WTC11 (cell line): Measurements from ENCODE around the gene RTKN2.

GRCh38 chr10:59892616-59893147, 13.7 kb downstream of the CCDC6 start:
- PRO-cap = no peak

DNA sequence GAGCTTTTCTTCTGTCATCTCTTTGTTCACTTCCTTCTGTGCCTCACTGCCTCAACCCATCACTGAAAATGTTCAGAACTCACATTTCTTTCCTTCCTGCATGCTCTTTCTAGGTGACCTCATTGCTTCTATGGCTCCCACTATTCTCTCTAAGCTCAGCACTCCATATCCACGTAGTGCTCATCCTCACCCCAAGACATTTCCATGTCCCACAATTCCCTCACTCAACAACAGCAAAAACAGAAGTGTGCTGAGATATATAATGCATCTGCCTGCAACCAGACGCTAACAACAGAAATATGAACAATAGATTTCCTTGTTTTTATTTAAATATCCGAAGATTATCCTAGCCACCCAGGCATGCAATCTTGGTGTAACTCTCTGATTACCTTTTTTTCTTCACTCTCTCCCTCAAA, 104.1 kb downstream of the ANK3 start:
- PRO-cap = no peak

DNA sequence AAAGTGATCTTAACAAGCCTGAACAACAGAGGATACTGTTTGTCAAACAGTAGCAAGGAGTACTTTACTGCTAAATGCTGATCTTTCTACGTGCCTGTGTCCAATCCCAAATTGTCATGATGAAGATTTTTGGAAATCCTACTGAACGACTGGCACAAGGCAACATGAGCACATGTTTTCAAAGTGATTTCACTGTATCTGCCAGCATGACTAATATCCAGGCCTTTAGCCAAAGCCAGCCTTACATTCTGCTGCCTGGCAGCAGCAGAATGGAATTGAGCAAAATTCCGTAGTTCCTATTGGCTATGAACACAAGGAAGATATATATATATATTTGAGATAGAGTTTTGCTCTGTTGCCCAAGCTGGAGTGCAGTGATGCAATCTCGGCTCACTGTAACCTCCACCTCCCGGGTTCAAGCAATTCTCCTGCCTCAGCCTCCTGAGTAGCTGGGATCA, 91.5 kb upstream of the ANK3 start:
- PRO-cap = no peak

- PRO-cap = no peak
Measured at GRCh38 chr10:61757493-61757897, 94.8 kb downstream of the CABCOCO1 start.

- PRO-cap = no peak
Measured at GRCh38 chr10:61837842-61838239, 63.7 kb upstream of the ARID5B start.

DNA sequence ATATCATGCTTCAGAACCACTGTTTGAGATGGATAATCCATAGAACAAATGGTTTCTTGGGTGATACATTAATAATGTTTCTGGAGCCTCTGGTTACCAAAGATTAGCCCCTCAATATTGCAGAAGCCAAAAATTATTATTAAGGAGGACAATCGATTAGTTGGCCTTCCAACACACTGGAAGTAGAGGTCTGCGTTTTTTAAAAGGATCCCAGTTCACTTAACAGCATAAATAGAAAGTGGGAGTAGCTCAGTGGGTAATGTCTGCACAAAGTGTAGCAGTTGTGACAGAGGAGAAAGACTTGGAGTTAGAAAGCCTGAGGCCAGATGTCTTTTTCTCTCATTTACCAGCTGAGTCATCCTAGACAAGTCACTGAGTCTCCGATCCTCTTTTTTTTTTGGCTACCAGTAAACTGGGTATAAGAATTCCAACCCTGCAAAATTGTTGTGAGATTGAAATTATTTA, 73.7 kb downstream of the ARID5B start:
- PRO-cap = no peak

DNA sequence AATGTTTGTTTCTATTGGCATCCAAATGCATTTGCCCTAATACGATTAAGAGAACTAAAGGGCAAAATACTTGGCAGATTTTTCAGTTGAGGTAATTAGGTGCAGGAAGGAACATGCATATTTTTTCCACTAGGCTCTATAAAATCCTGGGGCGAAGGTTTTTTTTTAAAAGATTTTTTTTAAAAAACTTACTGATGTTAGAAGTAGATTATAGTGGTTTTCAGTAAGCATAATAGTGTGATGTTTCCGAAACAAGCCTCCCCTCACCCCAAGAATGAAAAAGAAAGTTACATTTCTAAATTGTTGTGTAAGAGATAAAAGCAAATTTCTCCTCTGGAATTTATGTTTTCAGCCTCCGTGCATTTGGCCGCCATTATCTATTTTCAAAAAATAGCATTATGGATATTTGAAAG, 92.6 kb downstream of the ARID5B start:
- PRO-cap = no peak

DNA sequence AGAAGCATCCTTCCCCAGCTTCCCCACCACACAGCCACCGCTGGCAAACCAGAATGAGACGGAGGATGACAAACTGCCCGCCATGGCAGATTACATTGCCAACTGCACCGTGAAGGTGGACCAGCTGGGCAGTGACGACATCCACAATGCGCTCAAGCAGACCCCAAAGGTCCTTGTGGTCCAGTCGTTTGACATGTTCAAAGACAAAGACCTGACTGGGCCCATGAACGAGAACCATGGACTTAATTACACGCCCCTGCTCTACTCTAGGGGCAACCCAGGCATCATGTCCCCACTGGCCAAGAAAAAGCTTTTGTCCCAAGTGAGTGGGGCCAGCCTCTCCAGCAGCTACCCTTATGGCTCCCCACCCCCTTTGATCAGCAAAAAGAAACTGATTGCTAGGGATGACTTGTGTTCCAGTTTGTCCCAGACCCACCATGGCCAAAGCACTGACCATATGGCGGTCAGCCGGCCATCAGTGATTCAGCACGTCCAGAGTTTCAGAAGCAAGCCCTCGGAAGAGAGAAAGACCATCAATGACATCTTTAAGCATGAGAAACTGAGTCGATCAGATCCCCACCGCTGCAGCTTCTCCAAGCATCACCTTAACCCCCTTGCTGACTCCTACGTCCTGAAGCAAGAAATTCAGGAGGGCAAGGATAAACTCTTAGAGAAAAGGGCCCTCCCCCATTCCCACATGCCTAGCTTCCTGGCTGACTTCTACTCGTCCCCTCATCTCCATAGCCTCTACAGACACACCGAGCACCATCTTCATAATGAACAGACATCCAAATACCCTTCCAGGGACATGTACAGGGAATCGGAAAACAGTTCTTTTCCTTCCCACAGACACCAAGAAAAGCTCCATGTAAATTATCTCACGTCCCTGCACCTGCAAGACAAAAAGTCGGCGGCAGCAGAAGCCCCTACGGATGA, 177.1 kb downstream of the RTKN2 start:
- PRO-cap = no peak

- PRO-cap = no peak
Measured at GRCh38 chr10:62186944-62187759, 81.5 kb downstream of the RTKN2 start.

- PRO-cap = bidirectional peak, plus-strand start at chr10:62269040, minus-strand start at chr10:62268624
Measured at GRCh38 chr10:62268543-62269318, at the start of gene RTKN2. Gene RTKN2, minus strand, starts transcription at chr10:62268844.

- PRO-cap = no peak
Measured at GRCh38 chr10:62281281-62281505, 12.5 kb upstream of the RTKN2 start.

- PRO-cap = no peak
Measured at GRCh38 chr10:62620641-62620967, 183.9 kb upstream of the ADO start.

DNA sequence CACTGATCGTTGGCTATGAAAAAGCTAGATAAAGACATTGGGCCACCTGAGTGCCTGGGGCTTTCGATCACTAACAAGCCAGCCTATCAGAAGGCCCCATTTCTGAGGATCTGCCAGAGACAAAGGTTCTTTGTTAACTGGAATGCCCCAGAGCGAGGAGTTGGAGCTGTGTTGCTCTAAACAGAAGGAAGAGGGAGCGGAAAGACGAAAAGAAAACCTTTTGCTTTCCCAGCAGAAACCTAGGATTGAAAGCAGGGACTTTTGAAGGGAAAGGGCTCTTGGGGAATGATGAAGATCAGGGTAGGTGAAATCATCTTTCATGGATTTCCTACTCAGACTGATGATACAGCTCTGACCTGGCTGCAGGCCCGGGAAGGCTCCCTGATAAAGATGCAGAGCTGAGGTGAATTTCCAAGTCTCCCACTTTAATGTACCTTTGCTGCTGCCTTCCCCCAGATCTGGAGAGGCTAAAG, 95.5 kb upstream of the EGR2 start:
- PRO-cap = unidirectional peak, plus-strand start at position 158 of the sequence

DNA sequence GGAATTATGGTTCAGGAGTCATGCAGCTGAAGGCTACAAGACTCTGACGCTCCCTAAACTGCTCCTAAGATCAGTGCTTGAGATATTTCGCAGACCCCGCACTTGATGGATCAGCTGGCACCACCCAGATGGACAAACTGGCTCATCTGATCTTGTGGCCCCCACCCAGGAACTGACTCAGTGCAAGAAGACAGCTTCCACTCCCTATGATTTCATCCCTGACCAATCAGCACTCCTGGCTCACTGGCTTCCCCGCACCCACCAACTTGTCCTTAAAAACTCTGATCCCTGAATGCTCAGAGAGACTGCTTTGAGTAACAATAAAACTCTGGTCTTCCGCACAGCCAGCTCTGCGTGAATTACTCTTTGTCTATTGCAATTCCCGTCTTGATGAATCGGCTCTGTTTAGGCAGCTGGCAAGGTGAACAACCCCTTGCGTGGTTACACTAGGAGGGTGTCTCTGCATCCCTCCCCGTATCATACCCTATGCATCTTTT, 26.9 kb upstream of the NRBF2 start:
- PRO-cap = no peak

- PRO-cap = no peak
Measured at GRCh38 chr10:63200789-63201291, 67.7 kb downstream of the NRBF2 start.

GRCh38 chr10:63213517-63214174, 80.5 kb downstream of the NRBF2 start:
- PRO-cap = no peak

DNA sequence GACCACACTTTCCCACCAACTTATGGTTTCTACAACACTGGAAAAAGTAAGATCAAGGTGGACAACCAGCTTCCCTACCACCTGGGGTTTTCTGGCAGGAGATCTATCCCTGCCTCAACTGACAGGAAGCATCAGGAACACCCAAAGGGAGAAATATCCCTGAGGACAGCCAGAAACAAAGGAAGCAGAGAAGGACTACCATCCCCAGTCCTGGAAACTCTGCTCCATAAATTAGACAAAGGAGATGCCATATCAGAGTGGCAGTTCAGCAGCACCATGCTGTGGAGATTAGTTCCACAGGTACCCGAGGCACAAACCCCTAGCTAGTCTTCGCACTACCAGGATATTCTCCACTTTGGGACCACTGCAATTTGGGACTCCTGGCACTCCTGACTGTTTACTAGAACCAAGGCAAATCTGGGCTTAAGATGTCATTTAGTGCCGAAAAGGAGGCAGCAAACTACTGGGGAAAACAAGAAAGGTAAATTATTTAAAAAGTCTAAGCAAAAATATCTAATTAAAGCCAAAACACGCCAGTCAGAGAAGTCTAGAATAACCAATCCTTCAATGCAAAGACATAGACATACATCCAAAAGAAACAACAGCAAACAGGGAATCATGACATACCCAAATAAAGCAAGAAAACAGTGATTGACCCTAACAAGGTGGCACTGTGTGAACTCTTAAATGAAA, 110.9 kb downstream of the NRBF2 start:
- PRO-cap = no peak

GRCh38 chr10:63464775-63465018, 1.1 kb downstream of the JMJD1C start:
- PRO-cap = no peak

GRCh38 chr10:63588536-63589163, 67.4 kb downstream of the REEP3 start:
- PRO-cap = no peak

- PRO-cap = no peak
Measured at GRCh38 chr10:63593536-63594041, 72.4 kb downstream of the REEP3 start.